A673 (cell line): Measurements from ENCODE around the gene MARVELD3.

DNA sequence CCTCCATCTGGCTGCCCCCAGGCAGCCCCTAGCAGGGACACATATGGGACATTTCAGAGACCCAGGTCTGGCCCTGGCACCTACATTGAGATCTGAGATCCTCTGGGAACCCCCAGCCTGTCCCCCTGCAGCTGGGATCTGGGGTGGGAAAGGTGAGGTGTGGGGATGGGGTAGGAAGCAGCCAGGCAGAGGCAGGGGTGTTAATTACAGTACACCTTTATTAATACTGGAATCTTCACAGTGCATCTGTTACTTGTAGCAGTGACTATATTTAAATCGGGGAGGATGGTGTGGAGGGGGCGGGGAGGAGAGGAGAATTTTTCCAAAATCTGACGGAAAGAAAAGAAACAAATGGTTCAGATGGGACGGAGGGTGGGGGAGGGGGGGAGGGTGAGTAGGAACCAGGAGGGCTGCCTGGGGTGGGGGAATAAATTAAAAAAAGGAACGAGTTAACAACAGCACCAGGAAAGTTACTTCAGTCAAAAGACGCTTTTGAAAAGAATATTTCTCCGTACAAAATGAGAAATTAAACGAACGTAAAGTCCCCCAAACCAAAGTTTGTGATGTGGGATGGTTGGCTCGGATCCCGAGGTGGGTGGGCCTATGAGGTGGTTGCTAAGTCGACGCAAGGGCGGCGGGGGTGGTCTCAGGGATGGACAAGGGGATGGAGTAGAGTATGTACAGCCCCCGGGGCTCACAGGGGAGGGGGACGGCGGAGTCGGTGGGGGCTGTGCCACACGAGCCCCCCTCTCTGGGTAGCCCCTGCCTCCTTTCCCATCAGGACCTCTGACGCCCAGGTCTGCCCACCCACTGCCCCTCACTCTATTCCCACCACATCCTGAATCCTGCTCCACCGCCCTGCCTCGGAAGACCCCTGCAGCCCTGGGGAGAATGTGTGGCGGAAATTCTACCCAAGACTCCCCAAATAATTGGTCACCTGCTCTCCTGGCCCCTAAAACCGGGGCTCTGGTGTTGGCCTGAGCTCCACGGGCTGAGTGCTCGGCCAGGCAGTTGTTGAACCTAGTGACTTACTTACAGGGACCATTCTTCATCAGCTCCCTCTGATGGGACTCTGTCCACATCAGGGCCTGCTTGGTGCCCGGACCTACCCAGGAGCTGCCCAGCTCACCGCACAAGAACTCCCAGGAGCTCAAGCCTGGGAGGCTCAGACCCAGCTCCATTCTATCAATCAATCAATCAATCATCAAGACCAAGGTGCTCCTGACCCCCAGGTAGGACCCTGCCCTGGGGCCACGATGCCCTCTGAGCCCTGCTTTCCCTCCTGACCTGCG, 15.1 kb downstream of the IL34 start:
- PRO-cap: no peak

DNA sequence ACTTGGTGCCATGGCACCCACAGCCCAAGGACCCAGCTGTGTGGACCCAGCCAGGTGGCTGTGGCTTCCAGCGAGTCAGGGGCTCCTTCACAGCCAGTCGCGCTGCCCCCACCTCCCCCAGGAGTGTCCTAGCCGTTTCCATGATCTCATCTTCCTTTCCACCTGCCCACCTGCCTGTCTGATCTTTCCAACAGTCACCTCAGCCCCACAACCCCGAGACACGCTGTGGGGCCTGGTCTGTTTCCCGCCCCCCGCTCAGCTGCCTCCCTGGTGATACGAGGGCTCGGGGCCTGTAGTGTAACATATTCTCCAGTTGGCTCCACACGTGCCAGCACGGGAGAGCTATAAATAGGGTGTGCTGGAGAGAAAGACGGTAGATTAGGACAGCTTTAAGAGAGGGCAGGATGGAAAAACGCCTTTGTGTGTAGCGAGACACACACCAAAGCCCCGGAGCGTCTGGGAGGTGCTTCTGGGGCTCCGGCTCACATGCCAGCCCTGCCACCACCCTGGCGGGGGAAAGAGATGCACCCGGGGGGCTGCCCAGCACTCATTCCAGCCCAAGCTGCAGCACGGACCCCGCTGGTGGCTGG, 7.3 kb upstream of the MTSS2 start:
- PRO-cap: no peak

GRCh38 chr16:70714579-70715053, 28.8 kb upstream of the MTSS2 start:
- PRO-cap: no peak

DNA sequence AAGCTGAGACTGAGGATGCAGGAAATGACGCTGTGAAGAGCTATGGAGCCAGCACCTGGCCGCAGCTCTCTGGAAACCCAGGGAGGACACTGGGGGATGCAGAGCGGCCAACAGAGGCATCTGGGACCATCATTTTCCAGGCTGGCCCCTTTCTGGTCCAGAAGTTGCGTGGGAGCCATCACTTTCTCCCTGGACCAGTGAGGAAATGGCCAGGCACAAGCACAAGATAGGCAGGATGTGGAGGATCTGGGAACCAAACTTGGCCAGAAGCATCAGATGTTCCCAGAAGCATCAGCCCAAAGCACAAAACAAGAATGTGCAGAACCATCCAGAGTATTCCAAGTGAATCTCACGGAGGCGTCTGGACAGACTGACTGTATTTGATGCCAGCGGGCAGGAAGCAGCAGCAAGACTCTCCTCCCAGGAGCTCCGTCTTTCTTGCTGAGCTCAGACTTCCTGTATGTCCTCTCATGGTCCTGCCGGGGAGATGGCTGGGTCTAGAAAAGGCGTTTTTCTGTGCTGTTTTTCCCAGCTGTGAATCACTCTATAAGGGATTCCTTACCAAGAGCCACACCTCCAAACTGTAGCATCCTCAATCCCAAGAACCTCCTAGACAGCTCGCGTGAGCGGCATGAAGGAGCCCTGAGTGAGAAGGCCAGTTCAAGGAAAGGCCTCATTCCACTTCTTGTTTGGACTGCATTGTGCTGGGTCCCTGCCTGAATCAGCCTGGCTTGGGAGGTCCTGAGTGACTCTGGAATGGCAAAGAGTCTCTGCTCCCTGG, 49.4 kb upstream of the MTSS2 start:
- PRO-cap: no peak

GRCh38 chr16:71415620-71416090, 26.2 kb downstream of the TLE7 start:
- PRO-cap: no peak

- PRO-cap: no peak
These were observed 4.9 kb downstream of the TAT start for GRCh38 chr16:71571860-71572442.

DNA sequence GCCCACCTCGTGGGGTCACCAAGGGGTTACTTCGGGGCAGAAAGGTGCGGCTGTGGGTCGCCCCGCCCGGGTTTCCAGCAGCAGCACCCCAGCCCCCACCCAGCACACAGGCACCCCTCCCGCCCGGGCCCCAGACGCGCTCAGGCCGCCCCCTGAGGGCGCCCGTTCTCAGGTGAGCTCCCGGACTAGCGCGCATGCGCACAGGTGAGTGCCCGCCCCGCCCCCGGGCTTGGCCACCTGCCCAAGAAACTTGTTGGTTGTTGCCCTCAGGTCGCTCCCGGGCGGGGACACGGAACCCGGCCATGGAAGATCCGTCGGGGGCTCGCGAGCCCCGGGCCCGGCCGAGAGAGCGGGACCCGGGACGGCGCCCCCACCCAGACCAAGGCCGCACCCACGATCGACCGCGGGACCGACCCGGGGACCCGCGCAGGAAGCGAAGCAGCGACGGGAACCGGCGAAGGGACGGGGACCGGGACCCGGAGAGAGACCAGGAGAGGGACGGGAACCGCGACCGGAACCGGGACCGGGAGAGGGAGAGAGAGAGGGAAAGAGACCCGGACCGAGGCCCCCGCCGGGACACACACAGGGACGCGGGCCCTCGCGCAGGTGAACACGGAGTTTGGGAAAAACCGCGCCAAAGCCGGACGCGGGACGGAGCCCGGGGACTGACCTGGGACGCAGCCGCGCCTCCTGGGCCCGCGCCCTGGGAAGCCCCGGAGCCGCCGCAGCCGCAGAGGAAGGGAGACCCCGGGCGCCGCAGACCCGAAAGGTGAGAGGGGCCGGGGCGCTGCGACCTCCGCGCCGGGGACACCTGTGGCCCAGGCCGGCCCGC, at the start of gene MARVELD3:
MARVELD3 (plus strand) TSS at position 257 of the 832 bp plus-strand sequence.
- PRO-cap: no peak

DNA sequence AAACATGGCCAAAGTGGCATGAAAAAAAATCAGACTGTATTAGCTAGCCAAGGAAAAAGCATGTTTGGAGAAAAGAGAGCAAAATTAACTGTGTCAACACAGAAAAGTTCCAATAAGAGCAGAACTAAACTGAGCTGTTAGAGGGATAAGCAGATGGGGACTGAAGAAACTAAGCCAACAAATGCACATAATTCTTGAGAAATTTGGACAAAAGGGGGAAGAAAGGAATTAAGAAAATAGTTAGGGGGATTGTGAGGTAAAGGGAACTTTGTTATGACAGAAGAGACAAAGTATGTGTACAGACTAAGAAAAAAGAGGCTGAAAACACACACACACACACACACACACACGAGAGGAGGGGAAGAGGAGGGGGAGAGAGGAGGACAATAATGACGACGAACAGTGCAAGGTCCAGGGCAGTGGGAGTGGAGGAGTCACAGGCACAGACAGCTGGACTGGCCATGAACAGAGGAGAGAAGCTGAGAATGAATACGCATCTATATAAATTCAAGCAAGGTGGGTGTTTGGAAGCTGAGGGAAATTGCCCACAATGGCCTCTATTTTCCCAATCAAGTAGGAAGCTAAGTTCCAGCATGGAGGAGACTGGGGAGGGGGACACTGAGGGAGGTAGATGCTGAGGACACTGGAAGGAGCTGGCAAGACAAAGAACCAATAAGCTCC, 44.5 kb downstream of the MARVELD3 start:
- PRO-cap: no peak

GRCh38 chr16:71761934-71762593, 37.6 kb upstream of the PHLPP2 start:
- PRO-cap: bidirectional peak, plus-strand start at chr16:71762435, minus-strand start at chr16:71762235

- PRO-cap: no peak
These were observed 9.4 kb upstream of the AP1G1 start for GRCh38 chr16:71817976-71818420.

GRCh38 chr16:71831574-71832419, 14.0 kb upstream of the ATXN1L start:
- PRO-cap: no peak

- PRO-cap: no peak
These were observed 4.5 kb downstream of the ZNF821 start for GRCh38 chr16:71879106-71880178.

GRCh38 chr16:71919142-71919501, 23.8 kb downstream of the IST1 start:
- PRO-cap: no peak

DNA sequence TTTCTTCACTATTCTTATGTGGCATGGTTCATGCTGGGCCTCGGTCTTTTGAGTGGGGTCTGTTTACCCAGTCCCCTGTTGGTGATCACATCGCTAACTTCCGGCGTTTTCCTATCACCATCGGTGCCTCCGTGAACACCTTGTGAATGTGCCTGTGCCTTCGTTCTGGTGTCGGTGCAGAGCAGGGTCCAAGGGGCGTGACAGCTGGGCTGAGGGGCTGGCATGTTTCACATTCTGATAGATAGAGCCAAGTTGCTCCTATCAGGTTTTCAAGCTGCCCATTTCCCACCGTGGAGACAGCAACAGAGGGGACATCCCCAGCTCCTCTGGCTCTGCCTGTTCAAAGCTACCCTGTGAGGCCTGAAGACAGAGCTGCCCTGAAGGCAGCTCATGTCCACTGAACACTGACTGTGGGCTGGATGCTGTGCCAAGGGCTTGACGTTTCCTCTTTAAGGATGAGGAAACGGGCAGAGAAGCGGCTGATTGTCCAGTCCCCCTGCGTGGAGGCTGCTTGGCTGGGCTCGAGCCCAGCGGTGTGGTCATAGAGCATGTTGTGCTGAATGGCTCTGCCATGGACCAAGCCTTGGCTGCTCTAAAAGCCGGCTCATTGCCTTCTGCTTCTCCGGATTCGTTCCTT, 17.0 kb downstream of the DHODH start:
- PRO-cap: no peak

DNA sequence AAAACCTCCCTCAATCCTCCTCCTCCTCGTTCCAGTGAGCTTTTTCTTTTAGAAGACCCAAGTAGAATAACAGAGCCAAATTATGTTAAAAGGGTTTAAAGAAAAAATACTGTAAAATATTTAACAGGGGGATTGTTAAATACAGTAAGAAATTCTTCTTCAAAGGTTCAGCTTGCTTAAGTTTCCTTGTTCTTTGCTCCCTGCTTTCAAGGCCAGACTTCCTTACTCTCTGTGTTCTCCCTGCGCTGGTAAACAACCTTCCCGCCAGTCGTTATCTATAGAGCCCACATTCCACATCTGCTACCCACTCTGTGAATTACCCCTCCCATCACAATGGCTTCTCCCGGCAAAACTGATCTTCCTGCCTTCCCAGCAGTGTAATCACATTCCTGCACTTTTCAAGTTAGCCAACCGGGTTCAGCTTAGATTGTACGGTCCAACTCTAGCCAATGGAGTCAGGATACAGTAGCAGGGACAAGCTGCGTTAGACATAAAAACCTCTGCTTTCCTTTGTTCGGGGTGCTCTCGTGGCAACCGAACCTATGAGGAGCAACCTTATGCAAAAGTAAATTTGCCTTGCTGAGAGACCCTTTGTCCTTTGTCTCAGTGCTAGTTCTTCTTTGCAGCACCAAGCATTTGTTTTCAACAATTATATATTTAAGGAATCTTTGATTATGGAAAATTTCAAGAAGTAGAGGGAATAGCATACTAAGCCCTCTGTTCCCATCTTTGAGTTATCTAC, 9.9 kb downstream of the HPR start:
- PRO-cap: no peak

GRCh38 chr16:72130155-72130775, 36.6 kb downstream of the DHX38 start:
- PRO-cap: no peak

DNA sequence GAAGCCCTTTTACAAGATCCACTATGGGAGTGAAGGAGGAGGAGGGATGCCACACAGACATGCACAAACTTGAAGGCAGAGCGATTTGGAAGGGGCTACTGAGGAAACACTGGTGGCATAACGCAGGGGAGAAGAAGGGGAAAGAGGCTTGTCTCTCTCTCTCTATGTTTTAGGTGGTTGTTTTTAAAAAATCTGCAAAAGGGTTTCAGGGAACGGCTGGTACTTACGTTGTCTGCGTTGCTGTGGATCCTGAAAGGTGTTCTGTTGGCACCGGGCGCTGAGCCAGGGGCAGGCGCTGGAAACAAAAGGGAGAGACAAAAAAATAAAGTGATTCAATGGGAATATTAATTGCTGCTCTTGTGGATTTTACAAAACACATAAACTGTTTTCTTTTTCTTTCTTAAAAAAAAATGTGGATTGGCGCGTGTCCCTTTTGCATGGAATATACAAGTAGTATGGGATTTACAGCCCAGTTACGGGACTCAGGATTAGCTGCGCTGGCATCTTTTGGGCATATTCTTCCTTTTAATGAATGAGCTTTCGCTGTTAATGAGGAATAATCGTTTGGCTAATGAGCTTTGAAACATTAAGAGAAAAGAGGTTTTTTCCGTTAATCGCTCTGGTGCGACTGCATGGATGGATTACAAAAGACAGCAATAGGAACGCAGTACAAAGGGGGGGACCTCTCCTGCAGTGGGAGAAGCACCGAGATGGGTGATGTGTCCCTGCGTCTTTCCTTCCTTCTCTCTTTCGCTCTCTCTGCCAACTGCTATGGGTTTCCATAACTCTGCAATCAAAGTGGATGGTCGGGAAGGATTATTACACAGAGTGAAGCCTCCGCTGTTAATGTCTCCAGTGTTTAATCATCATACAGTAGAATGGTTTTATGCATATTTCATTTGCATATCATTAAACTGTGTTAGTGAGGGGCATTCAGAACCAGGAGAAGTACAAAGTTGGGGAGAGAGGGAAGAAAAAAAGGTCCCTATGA, 255.5 kb upstream of the PMFBP1 start:
- PRO-cap: no peak

GRCh38 chr16:72796209-72796684, 251.7 kb downstream of the ZFHX3 start:
- PRO-cap: no peak

DNA sequence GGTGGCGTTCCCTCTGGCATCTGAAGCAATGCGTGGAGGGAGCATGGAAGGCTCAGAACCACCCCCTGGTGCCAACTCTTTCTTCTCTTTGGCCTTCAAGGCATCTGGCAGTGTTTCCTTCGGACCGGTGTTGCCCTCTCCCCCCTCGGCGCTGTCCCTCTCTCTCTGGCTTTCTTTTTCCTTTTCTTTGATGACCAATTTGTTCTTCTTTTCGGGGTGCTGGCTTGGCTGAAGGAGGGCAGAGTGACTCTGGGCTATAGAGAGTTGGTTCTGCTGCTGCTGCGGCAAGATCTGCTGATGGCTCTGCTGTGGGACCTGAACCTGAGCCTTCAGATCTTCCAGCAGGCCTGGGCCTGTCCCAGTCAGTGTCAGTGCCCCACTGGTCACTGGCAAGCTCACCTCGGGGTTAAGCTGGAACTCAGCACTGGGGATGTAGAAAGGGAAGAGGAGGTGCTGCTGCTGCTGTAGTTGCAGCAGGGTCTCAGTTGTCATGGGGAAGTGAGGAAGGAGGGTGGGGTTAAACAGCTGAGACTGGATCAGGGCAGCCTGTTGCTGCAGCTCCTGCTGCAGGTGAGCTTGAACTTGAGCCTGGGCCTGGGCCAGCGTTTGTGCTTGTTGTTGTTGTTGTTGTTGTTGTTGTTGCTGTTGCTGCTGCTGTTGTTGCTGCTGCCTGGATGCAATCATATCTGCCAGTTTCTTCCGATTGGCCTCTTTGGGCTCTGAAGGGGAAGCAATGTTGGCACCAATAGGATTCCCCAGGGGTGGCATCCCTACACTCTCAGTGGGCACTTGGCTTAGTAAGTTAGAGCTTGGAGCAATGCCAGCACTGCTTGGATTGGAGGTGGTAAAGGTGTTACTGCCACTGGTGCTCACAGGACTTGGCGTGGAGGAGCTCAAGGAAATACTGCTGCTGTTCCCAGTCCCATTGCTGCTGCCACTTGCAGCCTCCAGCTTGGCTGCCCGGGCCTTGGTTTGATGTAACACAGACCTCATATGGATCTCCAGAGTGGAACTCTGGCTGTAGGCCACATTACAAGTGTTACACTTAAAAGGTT, 250.8 kb downstream of the ZFHX3 start:
- PRO-cap: no peak

DNA sequence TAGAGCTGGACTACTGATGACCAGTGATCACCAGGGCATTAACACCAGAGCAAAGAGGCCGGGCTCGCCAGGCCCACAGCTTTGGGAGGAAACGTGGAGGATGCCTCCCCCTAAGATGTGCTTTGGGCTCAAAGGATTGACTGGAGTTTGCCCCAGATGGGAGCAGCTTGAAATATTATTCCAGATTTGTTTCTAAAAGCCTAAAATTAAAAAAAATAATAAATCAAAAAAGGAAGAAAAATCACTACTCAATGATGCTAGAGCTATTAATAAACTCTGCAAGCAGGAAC, 197.4 kb downstream of the ZFHX3 start:
- PRO-cap: no peak